Hematopoietic multipotent progenitor cell (in vitro differentiated cells): ENCODE measurements around the genes TP53INP2 and GGT7.

DNA sequence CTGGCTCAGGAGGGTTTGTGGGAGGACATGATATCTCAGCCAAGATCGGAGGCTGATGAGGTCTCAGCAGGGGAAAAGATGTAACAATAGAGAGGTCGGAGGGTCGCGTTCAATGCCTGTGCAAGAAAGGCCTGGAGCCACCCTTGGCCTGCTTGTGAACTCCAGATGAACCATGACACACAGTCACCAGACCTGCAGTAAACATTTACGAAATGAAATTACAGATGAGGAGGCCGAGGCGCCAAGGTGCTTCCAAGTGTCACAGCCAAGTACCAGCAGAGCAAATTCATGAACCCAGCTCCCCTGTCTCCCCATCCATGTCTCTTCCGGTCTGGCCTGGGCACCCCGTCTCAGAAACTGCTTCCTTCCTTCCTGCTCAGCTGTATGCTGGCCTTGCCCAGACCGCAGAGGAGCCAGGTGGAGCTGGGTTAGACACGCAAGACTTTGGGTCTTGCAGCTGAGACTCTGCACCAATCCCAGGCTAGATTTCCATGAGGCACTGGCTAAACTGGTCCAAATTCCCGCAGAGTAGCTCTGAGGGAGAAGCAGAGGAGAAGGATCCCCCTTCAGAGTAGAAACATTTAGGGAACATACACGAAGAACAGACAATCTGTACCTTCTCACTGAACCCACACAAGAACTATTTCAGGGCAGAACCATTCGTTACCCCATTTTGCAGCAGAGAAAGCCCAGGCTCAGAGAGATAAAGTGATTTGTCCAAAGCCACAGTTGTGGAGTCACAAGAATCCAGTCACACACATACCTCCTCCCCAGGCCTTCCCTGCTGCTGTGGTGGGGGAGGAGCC, 48.2 kb downstream of the CHMP4B start:
- CAGE, long polyA plus RNA, result no peak

GRCh38 chr20:34190674-34191137, 50.5 kb upstream of the ASIP start:
- CAGE, long polyA plus RNA, result no peak

DNA sequence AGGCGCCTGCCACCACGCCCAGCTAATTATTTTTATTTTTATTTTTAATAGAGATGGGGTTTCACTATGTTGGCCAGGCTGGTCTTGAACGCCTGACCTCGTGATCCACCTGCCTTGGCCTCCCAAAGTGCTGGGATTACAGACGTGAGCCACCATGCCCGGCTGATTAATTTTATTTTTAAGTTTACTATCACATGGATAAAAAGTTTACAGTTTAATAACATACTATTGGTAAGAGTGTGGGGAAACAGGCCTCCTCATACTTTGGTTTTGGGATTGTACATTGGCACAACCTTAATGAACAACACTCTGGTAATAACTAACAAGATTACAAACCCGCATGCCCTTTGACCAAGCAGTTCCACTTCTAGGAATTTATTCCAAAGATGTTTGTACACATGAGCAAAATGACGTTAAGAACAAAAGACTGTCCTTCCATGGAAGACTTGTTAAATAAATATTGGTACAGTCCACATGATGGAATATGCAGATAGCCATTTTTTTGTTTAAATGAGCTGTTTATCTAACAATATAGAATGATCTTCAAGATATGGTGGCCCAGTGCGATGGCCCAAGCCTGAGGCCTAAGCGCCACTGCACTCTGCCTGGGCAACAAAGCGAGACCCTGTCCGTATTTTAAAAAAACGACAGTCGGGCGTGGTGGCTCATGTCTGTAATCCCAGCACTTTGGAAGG, 7.2 kb upstream of the AHCY start:
- CAGE, long polyA plus RNA, result no peak

DNA sequence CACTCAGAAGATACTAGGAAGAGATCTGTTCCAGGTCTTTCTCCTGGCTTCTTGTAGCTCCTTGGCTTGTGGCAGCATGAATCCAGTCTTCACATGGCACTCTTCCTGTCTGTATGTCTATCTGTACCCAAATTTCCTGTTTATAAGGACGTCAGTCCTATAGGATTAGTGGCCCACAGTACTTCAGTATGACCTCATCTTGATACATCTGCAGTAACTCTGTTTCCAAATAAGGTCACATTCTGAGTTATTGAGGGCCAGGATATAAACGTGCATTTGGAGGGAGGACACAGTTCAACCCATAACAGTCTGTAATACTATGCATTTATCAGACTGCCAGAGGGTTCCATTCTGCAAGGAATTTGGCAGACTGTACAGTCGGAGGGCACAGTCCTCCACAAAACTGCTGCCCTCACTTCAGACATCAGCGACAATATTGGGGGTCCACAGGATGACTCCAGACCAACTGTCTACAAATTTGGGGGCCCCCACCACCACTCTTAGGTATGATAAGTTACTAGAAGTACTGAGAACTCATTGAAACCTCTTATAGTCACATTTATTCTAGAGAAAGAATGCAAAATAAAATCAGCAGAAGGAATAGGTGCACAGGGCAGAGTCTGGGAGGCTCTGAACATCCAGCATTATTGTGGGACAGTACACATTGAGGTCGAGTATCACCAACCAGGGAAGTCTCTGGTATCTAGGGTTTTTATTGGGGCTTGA, 57.4 kb upstream of the DYNLRB1 start:
- CAGE, long polyA plus RNA, result no peak

DNA sequence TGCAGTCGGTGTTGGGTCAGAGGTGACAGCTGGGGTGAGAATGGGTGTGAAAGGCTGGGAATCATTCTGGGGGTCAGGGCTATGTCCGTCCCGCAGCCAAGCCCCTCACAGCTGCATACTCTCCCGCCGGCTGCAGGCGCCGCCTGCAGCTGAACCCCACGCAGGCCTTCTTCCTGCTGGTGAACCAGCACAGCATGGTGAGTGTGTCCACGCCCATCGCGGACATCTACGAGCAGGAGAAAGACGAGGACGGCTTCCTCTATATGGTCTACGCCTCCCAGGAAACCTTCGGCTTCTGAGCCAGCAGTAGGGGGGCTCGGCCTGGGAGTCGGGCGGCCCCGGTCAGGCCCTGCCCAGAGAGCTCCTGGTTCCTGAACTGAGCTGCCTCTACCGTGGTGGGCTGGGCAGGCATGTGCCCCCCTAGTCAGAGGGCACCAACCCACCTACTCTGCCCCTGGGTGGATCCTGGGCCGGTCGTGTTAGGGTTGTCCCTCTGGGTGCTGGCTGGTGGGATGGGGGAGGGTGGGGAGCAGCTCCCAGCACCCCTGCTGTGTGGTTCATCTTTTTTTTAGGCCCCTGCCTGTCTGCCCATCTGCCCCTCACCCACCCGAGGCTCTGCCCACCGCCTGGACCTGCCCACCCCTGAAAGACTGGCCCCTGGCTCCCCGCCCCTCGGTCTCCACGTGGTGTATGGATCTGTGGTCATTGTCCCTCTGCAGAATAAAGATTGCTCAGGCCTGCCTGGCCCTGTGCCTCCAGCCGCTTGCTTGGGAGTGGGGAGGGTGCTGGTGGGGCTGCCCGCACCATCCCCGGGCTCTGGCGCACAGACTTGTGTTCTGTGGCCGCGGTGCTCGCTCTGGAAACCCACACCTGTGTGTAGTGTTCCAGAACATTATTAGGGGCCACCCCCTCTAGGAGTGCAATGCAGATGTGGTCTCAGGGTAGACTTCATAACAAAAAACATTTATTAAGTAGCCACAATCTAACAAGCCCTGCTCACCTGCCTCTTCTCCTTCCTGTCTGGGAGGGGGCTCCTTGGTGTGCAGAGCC, 1.4 kb downstream of the MAP1LC3A start:
- CAGE, long polyA plus RNA, result no peak

GRCh38 chr20:34578485-34578933, 20.0 kb downstream of the MAP1LC3A start:
- CAGE, long polyA plus RNA, result no peak

GRCh38 chr20:34704220-34705261, at the start of gene TP53INP2:
TP53INP2 (plus strand) TSS chr20:34704344.
- CAGE, long polyA plus RNA, result start-site peak on the plus strand at chr20:34704335-34704344, 37 reads

DNA sequence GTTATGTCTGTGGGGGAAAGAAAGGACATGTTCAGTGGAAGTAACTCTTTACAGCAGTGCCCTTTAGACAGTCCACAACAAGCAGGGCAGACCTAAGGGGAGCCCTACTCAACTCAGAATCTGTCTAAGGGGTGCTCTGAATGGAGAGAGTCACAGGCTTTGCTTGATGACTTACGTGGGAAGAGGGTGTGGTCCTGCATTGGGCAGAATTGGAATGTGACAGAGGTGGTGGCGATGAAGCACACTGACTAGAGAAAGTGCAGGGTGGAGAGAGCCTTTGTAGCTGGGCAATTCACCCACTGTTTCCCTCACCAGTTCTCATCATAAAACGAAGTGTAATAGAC, 11.2 kb downstream of the TP53INP2 start:
- CAGE, long polyA plus RNA, result no peak

DNA sequence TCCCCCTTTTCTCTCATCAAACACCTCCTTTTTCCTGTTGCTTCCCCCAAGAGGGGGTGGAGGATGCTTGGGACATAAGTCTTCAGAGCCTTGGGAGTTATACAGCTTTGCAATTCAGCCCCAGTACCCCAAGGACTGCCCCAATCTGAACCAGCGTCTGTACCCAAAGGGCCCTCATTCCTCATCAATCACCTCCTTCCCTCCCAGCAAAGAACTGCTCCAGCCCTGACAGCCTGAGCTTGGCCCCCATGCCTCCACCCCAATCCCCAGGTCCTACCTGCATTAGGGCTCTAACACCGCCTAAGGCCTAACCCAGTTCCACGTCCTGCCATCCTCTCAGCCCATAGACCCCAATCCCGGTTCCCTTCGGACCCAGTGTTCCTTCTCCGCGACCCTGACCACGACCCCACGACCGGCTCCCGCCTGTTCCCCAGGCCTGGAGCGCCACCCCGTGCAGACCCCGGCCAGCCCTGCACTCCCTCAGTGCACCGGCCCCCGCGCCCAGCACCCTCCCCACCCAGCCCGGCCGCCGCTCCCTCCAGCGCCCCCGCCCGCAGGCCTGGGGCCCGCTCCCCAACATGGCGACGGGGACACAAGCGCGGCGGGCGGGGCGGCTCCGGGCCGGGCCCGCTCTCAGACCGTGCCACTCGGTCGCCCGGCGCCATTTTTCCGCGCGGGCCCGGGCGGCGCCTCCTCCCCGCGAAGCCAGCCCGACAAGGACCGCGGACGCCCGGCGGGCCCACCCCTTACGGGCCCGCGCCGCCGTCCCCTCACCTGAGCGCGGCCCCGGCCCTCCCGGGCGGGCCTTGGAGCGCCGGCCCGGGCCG, 540 bp downstream of the NCOA6 start:
- CAGE, long polyA plus RNA, result no peak

GRCh38 chr20:34872567-34873171, at the start of gene GGT7:
GGT7 (minus strand) TSS chr20:34872856.
- CAGE, long polyA plus RNA, result no peak

DNA sequence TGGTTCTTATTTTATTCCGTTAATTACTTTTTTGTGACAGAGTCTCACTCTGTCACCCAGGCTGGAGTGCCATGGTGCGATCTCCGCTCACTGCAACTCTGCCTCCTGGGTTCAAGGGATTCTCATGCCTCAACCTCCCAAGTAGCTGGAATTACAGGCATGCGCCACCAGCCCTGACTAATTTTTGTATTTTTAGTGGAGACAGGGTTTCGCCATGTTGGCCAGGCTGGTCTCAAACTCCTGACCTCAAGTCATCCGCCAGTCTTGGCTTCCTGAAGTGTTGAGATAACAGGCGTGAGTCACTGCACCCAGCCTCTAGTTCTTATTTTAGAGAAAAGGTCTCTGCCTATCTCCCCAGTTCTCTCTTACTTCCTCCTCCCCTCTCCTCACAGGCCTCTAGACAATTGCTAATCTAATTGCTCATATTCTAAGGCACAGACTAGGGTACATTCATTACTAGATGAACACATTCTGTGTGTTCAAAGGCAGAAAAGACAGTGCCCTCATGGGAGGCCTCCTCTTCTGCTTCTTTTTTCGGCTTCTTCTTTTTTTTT, 27.0 kb downstream of the EDEM2 start:
- CAGE, long polyA plus RNA, result no peak

GRCh38 chr20:35144733-35145277, 2.3 kb downstream of the EDEM2 start:
- CAGE, long polyA plus RNA, result no peak

GRCh38 chr20:35262754-35264078, 14.7 kb downstream of the MMP24OS start:
- CAGE, long polyA plus RNA, result no peak

DNA sequence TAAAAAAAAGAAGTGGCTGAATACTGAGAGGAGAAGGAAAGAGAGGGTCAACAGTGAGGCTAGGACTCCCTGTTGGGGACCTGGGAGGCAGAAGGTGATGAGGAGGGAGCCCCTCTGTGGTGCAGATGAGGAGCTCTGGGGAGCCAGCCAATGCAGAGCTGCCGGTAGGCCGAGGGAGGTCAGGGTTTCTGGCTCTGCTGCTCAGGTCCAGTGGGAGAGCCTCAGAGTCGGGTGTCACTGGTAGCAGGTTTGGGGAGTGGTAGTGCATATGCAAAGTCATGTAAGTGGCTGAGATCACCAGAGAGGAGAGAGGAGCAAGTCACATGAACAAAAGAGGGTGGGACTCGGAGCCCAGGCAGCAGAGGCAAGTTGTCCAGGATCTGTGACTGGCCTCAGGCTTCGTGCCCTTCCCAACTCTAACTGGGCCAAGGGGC, 6.9 kb downstream of the MMP24OS start:
- CAGE, long polyA plus RNA, result no peak

DNA sequence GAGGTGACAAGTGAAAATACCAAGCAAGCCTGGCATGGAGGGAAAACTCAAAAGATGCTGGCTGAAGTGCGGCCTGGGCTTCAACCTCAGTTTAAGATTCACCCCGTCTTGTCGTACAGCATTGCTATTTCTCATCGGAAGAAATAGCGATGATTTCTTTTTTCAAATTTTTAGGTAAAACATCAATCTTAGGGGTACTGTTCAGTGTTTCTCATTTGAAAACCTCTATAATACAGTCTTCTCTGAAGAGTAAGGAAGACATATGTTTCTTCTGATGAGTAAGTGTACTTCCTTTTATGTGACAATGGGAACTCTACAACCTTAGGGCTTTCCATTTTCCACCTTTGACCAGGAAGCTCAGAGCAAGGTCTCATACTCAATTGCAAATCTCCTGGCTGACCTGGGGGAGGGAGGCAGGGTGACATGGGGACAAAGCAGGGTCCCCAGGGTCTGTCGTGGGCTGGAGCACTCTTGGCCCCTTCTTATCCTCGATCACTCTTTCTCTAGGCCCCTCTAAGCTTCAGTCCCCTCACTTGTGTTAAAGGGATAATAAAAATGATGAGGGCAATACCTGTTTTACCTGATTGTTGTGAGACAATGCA, 8.1 kb upstream of the FAM83C start:
- CAGE, long polyA plus RNA, result no peak

DNA sequence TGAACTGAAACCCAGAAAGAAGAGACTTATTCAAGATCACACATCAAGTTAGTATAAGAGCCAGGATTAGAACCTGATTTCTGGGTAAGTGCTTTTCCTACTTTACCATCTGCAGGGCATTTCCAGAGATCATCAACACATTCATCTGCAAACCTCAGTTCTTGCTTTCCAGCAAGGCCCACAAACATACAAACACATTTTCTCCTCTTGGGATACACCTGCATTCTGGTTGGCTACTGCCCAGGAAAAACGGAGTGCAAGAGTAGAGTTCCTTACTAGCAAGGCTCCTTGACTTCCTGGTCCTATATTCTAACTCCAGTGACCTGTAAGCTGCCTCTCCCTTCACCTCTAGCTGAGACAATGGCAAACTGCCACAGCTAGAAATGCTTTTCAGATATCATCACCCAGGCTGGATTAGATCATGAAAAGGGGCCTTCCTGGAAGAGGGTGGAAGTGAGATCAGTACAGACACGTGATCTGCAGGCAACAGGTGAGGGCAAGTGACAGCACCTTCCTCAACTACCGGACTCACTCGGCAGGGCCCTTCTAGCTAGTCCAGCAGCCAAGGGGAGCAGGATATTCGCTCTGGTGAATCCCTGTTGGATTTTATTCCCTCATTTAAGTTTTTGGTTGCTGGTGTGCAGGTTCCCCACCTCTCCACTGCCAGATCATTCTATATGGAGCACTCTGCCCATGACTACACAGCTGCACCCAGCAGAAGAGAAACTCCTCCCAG, 26.2 kb upstream of the FAM83C start:
- CAGE, long polyA plus RNA, result no peak

- CAGE, long polyA plus RNA, result no peak
These were observed 18.8 kb downstream of the CEP250 start for GRCh38 chr20:35474109-35474726.

DNA sequence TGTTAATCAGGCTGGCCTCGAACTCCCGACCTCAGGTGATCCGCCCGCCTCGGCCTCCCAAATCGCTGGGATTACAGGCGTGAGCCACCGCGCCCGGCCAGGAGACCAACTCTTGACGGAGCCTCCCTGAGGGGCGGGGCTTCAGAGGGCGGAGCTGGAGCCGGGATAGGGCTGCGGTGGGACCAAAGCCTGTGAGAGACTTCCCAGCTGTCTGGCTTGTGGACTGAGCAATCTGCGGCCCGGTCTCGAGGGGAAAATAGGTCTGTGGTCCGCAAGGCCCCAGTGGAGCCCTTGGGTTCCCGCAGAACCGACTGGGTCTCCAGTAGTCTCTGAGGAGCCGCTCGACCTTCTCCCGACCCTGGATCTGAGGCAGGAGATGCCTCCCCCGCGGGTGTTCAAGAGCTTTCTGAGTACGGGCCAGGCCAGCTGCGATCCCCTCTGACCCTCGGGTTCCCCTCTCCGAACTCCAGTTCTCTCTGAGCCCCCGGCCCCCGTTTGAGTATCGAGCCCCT, 1.3 kb downstream of the SPAG4 start:
- CAGE, long polyA plus RNA, result no peak

DNA sequence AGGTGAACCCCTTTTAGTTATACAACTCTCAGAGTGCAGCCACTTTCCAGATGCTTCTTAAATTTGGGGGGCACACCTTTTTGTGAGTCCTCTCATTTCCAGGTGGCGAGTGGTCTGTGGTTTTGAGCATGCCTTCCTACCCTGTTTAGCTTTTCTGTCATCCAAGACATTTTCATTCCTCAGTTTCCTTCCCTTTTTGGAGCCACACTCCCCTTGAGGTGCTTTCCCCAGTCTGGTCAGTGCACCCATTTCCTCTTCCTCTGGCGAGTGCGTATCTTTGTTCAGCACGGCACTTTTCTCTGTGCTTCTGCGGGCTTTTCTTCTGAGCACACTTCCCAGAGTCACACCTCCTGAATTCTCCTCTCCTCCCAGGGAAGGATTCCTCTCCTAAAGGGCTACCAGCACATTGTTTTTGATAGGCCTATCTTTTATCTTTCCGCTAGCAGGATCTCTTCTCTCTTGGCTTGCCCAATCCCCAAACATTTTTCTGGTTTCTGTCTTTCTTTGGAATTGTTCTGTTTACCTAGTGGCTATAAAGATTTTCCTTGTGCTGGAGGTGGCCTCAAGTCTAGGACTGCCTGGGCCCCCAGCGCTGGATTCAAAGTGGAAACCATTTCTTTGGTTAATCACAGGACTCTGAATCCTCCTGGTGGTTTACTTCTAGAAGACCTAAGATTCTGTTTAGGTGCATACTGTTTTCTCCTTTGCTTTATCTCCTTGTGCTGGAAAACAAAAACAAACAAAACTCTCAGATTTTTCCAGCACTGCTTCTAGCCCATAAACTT, 1.5 kb downstream of the PHF20 start:
- CAGE, long polyA plus RNA, result no peak

DNA sequence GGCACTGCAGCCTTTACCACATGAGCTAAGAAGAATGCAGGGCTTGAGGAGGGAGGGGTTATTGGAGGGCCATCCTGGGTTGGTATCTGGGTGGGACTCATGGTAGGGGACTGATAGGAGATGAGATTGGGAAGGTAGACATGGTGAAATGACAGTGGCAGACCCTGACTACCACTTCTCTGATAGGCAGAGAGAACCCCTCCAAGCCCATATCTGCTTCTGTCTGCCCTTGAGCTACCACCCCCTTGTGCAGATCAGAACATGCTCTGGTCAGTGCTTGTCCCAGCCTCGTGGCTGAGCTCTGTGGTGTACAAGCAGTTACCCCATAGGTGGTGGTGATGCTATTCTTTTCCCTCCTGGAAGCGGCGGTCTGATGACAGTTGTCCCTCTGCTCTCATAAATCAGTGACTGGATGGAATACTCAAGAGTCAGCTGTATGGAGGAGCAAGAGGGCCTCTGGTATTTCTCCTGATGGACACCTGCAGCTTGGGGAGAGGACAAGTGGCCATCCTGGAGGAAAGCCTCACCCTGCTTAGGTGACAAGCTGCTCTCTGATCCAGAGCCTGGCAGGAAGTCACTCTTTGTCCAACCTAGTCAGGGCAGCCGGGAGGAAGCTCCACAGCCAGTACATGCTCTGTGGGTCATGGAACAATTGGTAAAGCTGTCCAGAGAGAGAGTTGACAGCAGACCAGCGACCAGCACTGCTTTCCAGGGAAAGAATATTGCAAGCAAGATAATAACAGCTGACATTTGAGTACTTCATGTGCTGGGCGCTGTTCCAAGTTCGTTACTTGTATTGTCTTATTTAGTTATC, 47.3 kb downstream of the SCAND1 start:
- CAGE, long polyA plus RNA, result no peak